ReNcell CX (cell line): ENCODE data around the genes OR1D2, OR3A1 and NCBP3.

- PRO-cap: no peak
Observed at GRCh38 chr17:2595014-2595497, 1.6 kb downstream of the PAFAH1B1 start.

DNA sequence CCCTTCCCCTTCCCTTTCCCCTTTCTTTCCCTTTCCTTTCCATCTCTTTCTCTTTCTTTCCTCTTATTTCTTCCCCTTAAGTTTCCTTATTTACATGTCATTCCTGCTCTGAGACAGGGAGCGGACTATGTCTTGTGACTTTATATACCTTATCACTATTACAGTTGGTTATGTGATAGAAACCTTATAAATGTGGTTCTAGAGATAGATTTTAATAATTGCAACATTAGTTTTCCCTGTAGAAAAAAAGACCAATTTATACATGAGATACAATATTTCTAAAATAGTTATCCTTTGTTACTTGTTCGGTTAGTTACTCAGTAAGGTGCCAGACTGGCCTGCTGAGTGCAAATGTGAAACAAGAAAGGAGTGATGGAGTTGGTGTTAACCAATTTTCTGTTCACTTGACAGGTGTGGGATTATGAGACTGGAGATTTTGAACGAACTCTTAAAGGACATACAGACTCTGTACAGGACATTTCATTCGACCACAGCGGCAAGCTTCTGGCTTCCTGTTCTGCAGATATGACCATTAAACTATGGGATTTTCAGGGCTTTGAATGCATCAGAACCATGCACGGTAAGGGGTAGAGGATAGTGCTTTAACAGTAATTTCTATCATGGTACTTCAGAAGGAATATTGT, 41.7 kb downstream of the CLUH start:
- PRO-cap: no peak

- PRO-cap: no peak
Observed at GRCh38 chr17:2697681-2698666, 13.6 kb downstream of the CLUH start.

DNA sequence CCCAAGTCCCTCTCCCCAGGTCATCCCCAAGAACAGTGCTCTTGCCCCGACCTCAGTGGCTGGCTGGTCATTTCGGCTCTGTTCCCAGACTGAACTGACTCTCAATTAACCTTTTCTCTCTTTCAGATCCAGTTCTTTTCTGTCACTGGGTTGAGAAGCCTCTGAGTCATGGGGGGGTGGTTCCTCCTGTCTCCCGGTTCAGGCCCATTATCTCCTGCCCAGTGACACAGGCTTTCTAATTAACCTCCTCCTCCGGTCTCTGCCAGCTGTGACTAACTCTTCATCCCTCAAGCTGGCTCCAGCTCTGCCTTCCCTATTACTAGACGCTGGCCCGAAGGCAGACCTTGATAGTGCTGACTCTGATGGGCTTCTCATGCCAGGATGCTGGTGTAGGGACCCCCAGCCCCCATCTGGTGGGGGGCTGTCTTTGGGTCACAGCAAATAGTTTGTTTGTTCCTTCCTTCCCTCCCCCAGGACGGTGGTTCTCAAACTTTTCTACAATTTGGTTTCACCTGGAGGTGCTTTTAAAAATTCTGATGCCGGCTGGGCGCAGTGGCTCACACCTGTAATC, 16.0 kb downstream of the RAP1GAP2 start:
- PRO-cap: bidirectional peak, plus-strand start at position 322 of the sequence, minus-strand start at position 90 of the sequence

DNA sequence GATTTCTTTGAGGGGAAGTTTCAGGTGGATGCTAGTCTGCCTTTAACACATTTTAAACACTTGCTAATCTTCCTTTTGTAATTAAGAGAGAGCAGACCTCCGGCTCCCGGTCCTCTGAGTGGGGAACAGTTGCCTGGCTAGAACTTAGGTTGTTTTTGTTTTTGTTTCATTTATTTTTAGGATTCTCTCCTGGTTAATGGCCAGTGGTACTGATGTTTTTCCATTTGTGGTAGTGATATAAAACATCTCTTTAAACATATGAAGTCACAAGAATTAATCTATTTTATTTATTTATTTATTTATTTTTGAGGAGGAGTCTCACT, 59.0 kb downstream of the RAP1GAP2 start:
- PRO-cap: no peak

DNA sequence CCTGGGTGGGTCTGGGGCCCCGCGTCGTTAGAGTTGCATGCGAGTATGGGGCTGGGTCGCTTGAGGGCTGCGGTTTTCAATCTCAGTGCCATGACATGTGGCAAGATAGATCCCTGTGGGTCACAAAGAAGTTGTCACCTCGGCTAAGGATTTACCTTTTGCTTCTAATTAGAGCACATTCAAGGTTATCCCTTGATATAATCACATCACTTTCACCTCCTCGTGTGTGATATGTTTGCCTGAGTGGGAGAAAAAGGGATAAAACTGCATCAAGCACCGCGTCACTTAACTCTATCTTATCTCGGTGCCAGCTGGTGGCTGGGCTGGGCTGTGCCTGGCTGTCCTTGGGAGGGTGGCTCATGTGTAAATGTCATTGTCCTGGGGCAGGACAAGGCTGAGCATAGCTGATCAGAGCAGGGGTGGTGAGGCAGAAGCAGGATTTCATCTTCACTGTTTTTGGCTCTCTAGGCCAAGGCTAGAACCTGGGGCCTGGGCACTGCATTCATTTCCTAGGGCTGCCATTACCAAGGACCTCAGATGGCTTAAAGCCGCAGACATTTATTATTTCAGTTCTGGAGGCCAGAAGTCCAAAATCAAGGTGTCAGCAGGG, 105.3 kb downstream of the RAP1GAP2 start:
- PRO-cap: no peak

DNA sequence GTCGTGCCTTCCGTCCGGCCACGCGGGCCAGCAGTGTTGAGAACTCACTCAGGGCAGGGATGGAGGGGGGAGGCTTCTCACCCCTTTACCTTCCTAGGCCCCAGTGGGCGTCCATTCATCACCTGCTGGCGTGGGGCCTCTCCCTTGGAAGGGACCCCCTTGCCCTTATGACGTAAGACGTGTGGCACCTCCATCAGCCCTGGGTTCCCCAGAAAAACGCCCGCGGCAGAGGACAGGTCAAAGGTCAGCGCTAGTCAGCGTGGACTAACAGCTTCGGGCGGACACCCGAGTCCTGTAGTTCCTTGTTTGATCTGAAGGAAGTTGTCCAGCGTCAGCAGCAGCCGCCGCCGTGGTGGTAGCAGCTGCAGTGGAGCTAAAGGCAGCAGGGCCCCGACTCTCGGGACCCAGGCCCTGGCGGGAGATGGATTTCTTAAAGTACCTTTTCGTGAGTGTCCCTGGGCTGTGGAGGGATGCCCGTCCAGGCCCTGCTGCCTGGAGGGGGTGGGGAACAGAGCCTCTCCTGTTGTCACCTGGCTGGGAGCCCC, 123.7 kb downstream of the OR1D5 start:
- PRO-cap: no peak

DNA sequence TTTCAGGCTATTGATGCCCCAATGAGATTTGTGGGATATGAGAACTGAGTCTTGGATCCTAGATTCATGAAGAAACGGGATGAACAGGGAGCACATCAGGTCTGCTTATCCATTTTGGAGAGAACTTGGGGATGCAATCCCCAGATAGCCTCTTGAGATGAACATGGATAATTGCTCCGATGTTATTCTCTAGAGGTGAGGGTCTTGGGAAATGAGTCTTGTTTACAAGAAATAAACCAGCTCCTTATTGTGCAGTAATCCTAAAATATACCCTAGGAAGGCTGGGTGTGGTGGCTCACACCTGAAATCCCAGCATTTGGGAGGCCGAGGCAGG, at the start of gene OR1D2:
OR1D2 (minus strand) TSS at position 116 of the 334 bp plus-strand sequence.
- PRO-cap: no peak

GRCh38 chr17:3298134-3298659, at the start of gene OR3A1:
TSS of gene OR3A1 (minus strand) at chr17:3298360.
- PRO-cap: no peak

GRCh38 chr17:3660234-3661210, 7.9 kb downstream of the TAX1BP3 start:
- PRO-cap: no peak

- PRO-cap: unidirectional peak, plus-strand start at chr17:3694898
Observed at GRCh38 chr17:3694638-3695116, 1.3 kb downstream of the P2RX5 start.

DNA sequence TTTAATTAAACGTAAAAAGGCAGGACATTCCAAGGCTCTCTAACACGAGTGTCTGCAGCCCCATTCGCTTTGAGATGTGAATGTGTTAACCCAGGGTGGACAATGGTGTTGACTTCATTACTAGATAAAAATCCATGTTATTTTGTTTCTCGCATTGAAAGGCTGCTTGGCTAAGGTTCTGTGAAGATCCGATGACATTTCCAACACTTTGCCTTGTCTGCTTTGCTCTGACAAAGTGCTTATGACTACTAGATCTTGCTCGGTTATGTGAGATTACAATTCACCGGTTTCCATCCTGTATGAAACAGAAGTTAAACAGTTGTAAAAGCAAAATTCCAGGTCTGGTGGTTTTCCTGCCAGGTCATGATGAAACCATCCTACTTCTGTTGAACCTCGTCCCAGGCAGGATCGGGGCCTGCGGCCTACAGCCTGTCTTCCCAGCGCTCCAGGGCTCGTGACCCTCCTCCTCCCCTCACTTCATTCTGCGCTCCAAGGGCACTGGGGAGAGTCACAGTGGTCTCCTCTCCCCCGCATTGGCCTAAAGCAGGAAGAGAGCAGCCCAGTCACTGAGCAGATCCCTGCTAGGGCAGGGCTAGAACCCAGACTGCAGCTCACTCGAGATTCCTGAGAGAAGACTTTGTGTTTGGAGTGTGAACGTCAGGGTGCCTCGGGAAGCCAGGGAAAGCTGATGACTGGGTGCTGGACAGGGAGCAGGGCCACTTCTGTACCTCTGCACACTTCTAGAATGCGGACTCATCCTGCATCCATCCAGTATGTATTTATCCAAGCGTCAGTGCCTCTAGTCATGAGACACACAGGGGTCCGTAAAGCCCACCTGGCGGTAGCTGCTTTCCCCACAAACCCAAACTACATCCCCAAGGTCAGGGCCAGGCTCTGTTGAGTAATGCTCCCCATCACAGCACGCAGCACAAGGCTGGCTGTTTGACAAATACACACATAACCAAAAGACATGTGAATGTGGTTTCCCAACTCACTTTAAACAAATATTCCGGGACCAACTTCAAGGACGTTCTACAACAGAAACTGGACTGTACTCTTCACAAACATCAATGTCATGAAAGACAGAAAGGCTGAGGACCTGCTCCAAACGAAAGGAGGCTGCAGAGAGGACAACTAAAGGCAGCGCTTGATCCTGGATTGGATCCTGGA, 1.6 kb upstream of the ITGAE start:
- PRO-cap: no peak

GRCh38 chr17:3845751-3846794, at the start of gene NCBP3:
TSS of gene NCBP3 (minus strand) at chr17:3846246.
- PRO-cap: bidirectional peak, plus-strand start at chr17:3846051, minus-strand start at chr17:3845932; bidirectional peak, plus-strand start at chr17:3846467, minus-strand start at chr17:3846240

DNA sequence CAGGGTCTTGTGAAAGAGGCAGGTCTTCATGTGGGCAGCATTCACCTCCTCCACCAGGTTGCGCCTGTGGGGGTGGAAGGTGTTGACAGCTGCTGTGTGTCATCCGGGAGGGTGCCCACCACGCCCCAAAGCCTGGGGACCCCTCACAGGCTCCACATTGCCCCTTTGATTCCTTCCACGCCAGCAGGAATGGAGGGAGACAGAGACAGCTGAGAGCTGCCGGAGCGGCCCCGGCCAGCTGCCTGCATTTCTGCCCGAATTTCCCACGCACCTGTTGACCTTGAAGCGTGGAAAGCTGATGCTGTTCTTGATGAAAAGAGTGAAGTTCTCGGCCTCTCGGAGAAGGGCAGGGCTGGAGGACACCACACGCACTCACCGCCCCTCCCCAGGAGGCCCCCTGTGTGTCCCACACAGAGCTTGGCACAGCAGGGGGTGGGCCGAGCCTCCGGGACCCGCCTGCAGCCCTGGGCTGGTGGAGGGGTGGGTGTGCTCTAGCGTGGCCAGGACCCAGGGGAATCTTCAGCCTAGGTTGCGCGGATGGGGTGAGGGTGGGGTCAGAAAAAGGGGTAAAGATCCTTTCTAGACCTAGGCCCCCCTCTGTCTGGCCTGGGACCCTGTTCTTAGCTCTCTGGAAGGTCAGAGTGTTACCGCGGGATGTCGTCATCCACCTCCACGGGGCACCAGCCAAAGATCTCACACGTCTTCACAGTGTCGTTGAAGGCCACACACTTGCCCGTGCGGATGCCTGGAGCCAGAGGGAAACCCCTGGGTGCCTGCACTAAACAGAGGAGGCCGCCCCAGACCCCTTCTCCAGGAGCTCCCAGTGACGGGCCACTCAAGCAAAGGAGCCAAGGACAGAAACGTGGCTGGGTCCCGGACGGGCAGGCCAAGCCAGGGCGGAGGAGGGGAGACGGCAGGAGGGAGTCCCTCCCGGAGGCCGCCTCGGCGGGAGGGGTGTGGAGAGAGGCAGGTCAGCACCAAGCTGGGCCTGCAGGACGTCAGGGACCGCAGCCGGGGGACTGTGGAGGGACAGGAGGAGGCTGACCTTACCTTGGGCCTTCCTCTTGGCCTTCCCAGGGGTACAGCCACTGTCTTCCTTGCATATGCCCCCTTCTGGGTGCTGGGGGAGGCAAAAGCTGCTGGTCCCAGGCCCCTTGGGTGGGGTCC, 10.8 kb upstream of the CAMKK1 start:
- PRO-cap: no peak

- PRO-cap: no peak
Observed at GRCh38 chr17:3928966-3929692, 12.9 kb upstream of the P2RX1 start.

GRCh38 chr17:3944063-3944499, 20.2 kb downstream of the ATP2A3 start:
- PRO-cap: no peak

GRCh38 chr17:3953489-3953982, 10.7 kb downstream of the ATP2A3 start:
- PRO-cap: no peak

GRCh38 chr17:3976464-3977247, 12.4 kb upstream of the ATP2A3 start:
- PRO-cap: no peak

GRCh38 chr17:3980548-3980747, 16.2 kb upstream of the ATP2A3 start:
- PRO-cap: no peak

- PRO-cap: no peak
Observed at GRCh38 chr17:4055895-4056673, 86.7 kb downstream of the ZZEF1 start.